Thoracic aorta (tissue), 1 donor: ENCODE data around the gene SPATA2.

DNA sequence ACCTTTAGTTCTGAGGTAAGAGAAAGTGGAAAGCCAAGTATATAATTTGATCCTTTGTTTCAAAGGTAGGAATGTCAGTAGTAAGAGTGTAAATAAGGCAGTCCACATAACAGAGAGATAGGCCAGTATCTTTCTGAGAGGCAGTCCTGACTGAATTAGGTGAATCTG is 6.0 kb upstream of the ZNFX1 start:
- RAMPAGE, long total RNA, result no peak

DNA sequence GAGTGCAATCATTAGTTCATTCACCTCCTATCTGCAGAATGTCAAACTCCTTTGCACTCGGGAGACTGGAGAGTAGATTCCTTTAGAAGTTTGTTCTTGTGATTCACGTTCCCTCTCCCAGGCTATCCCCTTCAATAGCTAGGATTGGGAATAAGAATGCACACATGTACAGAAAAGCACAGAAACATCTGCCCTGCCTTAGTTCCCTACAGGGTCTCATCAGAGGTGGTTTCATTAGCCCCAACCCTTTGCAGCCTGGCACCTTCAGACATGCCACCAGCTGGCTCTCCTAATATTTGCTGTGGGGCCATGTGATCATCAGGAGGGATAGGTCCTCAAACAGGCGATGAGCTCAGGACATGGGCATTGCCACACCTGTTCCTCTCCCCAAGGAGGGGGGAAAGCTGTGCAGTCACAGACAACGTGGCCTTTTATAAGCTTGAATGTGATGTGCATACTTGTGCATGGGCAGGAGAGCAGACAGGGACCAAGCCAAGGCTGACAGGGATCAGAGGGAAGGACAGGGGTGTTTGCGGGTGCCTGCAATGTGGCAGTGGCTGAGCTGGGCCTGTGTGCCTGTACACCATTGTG is 78.7 kb upstream of the ZNFX1 start:
- RAMPAGE, long total RNA, result no peak

DNA sequence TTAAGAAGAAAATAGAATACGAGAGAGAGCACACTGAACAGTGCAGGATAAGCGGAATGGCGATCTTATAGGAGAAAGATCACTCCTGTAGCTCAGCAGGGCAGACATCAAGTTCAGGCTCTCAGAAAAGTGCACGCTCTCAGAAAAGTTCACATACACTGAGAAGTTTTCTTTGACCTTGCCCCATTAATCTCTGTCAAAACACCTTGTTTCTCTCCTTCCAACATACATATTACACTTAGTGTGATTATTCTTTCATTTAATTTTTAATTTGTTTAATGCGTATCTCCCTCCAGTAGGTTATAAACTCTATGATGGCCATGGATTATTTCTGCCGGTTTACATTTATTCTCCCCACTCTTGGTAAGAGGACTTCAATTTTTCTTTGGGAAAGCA is 16.2 kb downstream of the KCNB1 start:
- RAMPAGE, long total RNA, result no peak

DNA sequence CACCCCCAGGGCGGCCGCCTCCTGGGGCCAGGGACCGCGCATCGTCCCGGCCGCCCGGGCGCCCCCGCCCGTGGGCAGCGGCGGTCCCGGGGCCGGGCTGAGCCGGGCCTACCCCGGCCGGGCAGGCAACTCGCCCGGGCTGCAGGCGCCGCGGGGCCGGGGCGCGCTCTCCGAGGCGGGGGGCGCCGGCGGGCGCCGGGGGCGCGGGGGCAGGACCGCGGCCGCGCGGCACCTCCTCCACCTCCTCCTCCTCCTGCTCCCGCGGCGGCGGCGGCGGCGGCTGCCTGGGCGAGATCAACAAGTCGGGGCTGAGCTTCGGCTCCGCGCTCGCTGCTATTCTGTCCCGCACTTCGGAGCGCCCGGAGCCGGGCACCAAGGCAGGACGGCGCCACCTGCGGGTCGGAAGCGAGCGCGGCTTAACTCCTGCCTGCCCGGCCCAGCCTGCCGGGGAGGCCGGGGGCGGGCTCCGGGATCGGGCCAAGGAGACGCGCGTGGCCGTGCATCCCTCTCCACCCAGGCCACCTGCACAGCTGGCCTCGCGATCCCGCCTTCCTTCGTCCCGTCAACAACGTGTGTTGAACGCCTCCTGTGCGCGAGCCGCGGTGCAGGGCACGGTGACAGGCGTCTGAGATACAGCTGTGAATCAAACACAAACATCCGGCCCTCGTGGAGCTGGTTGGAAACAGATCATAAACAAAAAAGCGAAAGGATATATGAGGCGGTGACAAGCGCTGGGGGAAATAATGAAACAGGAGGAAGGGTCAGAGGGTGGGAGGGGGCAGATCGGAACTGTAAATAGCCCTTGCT is 1.7 kb upstream of the KCNB1 start:
- RAMPAGE, long total RNA, result no peak

- RAMPAGE, long total RNA, result no peak
These were observed 31.7 kb upstream of the KCNB1 start for GRCh38 chr20:49514061-49514623.

DNA sequence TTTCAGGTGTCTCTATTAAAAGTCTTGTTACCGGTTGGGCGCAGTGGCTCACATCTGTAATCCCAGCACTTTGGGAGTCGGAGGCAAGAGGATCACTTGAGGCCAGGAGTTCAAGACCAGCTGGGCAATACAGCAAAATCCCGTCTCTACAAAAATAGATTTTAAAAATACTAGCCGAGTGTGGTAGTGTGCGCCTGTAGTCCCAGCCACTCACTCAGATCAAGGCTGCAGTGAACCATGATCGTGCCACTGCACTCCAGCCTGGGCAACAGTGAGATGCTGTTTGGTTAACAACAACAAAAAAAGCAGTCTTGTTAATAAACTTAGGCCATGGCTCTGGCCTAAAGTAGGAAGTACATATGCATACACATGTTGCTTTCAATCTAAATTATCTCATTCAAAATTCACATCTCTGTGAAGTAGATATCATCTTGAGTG is 53.0 kb downstream of the B4GALT5 start:
- RAMPAGE, long total RNA, result no peak

DNA sequence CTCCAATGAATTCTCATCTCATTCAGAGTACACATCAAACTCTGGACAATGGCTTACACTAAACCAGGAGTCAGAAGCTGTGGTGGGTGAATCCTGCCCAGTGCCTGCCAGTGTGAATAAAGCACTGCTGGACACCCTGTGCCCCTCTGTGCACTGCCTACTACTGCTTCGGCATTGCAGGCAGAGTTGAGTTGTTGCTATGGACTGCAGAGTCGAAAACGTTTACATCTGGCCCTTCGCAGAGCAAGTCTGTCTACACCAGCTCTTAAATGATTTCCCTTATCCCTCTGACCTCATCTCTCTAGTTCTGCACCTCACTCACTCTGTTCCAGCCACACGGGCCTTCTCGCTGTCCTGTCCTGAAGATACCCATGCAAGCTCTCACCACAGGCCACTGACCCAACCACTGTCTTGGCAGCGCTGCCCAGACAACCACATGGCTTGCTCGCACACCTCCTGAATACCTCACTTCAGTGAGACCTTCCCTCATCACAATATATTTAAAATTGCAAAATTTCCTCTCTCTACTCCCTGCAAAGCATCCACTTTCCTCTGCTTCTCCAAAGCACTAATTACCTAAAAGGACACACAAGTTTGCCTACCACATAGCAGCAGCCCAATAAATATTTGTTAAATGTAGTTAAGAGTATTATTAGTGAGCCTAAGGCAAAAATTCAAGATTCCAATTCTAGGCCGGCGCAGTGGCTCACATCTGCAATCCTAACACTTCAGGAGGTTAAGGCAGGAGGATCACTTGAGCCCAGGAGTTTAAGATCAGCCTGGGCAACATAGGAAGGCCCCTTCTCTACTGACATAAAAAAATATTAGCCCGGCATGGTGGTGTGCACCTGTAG is 31.3 kb downstream of the B4GALT5 start:
- RAMPAGE, long total RNA, result no peak

GRCh38 chr20:49805198-49805956 is 7.3 kb upstream of the SLC9A8 start:
- RAMPAGE, long total RNA, result no peak

DNA sequence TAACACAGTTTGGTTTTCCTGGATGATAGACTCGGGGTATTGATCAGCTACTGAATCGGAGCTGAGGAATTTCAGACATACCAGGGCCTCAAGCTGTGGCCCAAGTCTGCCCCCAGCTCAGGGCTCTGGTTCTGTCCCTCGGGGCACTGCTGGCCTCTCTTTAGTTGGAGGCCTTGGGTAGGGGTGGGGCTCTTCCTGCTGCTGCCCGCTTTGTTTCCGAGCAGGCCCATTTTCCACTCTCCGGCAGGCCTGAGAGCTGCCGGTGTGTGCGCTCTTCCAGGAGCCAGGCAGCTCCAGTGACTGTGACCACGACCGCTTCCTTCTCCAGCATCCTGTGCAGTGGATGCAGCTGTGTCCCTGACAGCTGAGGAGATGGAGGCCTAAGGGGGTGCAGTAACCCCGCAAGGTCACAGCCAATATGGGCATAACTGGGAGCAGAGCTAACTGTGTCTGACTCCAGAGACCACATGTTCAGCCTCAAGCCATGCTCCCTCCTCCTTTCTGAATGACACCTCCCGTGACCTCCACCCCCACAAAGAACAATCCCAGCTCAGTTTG is 28.1 kb downstream of the SPATA2 start:
- RAMPAGE, long total RNA, result no peak

- RAMPAGE, long total RNA, result start-site peak on the minus strand at chr20:49915489-49915540, 29 reads
These were observed at the start of gene SPATA2 for GRCh38 chr20:49915225-49916179. Gene SPATA2, minus strand, starts transcription at chr20:49915529.

DNA sequence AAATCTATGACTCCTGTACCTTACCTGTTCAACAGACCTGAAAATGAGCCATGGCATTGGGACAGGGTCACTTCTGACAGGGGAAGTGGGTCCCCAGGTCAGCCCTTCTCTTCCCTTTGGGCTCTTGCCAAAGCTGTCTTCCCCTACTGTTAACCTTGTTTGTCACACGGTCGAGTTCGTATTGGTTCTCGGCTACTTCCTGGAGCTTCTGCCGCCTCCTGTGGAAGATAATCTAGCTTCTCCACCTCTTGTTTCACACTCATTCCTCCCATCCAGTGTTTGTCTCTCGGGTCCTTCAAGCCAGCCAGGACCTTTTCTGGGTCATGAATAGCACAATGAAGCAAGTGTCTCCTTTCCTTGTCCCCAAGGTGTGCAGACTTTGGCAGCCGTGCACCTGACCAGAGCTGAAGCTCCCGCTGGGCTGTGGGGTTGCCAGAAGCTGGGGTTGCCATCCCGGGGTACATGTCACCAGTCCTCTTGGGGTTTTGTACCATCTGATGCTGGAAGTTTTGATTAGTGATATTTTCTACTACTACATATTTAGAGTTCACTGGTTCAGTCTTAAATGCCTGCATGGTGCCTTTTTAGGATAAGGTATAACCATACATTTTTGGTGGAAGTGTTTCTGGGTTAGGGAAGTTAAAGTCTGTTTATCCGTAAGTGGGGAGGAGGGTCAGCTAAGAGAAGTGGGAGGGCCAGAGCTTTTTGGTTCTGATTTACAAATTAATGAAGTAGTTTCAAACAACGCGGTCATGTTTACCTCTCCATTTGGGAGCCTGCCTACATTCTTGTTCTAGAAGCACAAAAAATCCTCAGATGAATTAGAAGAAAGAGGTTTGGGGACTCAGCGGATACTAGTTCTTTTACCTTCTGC is 16.2 kb downstream of the RNF114 start:
- RAMPAGE, long total RNA, result no peak

- RAMPAGE, long total RNA, result no peak
These were observed 13.5 kb upstream of the SNAI1 start for GRCh38 chr20:49969285-49969683.

- RAMPAGE, long total RNA, result no peak
These were observed 33.1 kb downstream of the SNAI1 start for GRCh38 chr20:50015793-50016391.

GRCh38 chr20:50121454-50122312 is 8.7 kb upstream of the UBE2V1 start:
- RAMPAGE, long total RNA, result no peak

GRCh38 chr20:50132203-50133107 is 19.5 kb upstream of the UBE2V1 start:
- RAMPAGE, long total RNA, result no peak

- RAMPAGE, long total RNA, result no peak
These were observed 6.5 kb downstream of the PEDS1 start for GRCh38 chr20:50146519-50147902.

- RAMPAGE, long total RNA, result no peak
These were observed 505 bp downstream of the CEBPB start for GRCh38 chr20:50191186-50191483.

GRCh38 chr20:50192675-50193446 is 2.2 kb downstream of the CEBPB start:
- RAMPAGE, long total RNA, result no peak

DNA sequence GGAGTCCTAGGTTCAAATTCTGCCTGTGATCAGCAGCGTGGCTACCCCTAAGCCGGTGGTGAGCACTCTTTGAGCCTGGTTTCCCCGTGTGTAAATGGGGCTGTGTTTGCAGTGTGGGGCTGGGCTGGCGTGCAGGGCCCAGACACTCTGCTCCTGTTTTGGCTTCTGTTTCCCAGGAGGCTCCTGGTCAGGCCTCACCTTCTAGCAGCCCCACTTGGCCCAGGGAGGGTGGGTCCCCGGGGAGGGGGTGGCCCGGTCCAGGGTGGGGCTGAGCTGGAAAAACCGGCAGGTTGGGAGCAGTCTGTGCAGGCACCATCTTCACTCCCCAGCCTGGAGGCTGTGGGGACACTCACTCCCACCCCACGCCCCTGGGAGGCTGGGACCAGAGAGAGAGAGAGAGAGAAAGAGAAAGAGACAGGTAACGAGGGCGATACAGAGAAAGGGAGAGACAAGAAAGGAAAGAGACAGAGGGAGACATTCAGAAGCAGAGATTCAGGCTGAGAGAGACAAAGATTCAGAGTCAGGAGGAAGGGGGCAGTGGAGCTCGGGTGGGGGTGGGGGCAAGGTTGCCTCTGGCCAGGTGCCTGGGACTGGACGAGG is 25.4 kb downstream of the CEBPB start:
- RAMPAGE, long total RNA, result no peak

DNA sequence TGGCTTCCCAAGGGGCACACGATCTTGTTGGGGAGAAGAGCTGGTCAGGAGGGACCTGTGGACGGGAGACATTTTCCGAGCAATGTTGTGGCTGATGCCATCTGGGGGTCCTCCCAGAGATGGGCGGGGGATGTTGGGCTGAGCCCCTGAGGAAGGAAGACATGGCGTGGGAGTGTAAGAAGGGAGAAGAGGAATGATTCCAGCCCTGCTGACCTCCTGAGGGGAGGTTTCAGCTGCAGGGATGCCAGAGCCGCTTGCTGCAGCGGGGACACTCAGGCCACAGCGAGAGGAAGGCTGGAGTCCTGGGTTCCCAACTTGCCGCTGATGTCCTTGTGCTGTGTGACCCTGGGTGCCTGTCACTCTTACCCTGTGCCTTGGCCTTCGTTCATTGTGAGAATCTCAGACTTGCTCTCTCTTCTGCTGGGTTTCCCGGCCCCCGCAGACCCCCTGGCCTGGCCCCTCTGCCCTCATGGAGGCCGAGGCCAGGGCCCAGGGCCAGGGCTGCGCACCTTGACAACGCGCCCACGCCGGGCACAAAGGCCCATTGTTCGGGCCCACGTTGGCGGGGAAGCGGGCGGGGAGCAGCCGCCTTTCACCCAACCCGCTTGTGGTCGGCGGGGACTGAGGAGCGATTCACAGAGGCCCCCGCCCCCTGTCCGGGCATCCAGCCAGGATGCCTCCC is 52.2 kb downstream of the CEBPB start:
- RAMPAGE, long total RNA, result no peak